Jejunum (tissue), 1 donor: ENCODE measurements around a stretch of chr11.

GRCh38 chr11:9662137-9662704 lies 1.7 kb upstream of the SWAP70 start:
- PRO-cap = no peak

DNA sequence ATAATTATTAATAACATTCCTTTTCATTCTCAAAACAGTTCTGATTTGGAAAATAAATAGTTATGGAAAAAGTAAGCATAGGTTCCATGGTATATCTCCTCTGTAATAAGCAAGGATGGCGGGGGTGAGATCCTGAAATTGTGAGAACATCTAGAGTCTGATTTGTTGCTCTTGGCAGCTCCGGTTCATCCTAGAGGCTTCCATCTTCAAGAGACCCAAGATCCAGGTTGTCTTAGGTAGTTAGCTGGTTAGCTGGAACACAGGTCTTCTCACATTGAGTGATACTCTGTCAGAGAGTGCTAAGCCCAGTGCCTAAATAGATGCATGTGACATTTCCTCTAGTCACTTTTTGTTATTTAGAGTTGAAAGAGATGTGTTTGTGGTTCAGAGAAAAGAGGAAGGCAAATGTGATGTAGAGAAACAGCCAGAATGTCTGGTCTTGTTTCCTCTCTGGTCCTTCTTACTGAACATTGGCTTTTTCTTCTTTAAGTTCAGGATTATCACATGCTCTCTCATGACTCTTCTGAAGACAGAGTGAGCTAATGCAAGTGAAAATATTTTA lies 75.2 kb downstream of the SWAP70 start:
- PRO-cap = no peak

DNA sequence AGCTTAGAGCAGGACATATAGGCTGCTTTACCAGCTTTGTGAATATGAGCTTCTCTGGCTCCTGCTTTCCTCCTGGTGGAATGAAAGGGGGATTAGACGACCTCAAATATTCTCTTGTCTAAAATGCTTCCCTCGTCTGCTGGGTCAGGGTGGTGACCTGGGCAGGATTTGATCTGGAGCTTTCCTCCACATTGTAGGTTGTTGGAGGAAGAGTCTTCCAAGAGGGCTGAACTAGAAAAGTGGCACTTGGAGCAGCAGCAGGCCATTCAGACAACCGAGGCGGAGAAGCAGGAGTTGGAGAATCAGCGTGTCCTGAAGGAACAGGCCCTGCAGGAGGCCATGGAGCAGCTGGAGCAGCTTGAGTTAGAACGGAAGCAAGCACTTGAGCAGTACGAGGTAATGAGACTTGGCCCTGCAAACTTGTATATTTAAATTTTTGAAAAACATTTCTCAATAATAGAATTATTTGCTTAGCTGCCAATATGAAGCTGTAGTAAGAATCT lies 83.8 kb downstream of the SWAP70 start:
- PRO-cap = no peak

DNA sequence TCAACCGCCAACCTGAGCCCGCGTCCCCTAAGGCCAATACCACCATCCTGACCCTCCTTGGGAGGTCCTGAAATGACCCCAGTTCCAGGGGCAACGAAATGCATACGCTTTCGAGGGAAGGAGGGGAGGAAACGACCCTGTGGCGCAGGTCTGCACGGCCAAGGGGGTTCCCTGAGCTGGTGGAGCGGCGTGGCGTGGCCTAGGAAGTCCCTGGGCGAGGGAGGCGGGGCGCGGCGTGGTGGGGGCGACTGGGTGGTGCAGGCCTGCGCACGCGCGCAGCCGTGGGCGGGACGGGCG lies 94.0 kb downstream of the SWAP70 start:
- PRO-cap = bidirectional peak, plus-strand start outside the sequence, minus-strand start at position 196 of the sequence

- PRO-cap = no peak
These were observed 195.0 kb downstream of the SWAP70 start for GRCh38 chr11:9858896-9859343.

DNA sequence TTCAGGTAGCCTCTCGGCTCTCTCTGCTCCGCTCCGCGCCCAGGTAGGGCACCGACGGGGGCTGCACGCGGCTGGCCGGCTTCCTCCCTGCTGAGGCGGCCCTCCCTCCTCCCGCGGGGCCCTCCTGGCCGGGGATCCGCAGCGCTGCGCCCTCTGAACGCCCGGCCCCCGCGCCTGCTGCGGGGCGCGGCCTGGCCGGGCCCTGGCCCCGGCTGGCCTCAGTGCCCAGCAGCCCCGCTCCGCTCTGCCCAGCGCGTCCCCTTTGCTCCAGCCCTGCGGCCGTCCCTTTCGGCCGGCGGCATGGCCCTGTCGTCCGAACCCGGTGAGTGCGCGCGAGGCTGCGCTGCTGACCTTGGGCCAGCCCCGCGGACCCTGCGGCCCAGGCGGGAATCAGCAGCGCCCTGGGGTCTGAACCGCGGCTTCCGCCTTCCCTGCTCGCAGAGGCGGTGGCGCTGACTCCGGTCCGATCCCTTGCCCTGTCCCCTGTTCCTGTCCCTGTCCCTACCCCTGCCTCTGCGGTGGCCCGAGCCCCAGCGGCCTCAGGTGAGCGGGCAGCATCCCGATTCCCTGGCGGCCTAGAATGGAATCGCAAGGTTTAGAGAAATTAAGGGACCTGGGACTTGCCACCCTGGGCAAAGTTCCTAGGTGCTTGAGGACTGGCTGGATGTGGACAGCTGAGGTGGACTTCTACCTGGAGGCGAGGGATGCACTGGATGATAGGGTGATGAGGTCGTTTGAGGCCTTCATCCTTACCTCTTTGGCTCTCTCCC lies 4.2 kb upstream of the AMPD3 start:
- PRO-cap = unidirectional peak, minus-strand start at position 485 of the sequence

GRCh38 chr11:10527223-10527904 lies 13.6 kb downstream of the RNF141 start:
- PRO-cap = no peak

GRCh38 chr11:10558813-10559518 lies 9.5 kb downstream of the LYVE1 start:
- PRO-cap = no peak

GRCh38 chr11:10566570-10567200 lies 1.8 kb downstream of the LYVE1 start:
- PRO-cap = no peak

- PRO-cap = no peak
These were observed 35.5 kb downstream of the IRAG1 start for GRCh38 chr11:10657971-10658485.

- PRO-cap = no peak
These were observed 24.4 kb downstream of the IRAG1 start for GRCh38 chr11:10669096-10669644.

DNA sequence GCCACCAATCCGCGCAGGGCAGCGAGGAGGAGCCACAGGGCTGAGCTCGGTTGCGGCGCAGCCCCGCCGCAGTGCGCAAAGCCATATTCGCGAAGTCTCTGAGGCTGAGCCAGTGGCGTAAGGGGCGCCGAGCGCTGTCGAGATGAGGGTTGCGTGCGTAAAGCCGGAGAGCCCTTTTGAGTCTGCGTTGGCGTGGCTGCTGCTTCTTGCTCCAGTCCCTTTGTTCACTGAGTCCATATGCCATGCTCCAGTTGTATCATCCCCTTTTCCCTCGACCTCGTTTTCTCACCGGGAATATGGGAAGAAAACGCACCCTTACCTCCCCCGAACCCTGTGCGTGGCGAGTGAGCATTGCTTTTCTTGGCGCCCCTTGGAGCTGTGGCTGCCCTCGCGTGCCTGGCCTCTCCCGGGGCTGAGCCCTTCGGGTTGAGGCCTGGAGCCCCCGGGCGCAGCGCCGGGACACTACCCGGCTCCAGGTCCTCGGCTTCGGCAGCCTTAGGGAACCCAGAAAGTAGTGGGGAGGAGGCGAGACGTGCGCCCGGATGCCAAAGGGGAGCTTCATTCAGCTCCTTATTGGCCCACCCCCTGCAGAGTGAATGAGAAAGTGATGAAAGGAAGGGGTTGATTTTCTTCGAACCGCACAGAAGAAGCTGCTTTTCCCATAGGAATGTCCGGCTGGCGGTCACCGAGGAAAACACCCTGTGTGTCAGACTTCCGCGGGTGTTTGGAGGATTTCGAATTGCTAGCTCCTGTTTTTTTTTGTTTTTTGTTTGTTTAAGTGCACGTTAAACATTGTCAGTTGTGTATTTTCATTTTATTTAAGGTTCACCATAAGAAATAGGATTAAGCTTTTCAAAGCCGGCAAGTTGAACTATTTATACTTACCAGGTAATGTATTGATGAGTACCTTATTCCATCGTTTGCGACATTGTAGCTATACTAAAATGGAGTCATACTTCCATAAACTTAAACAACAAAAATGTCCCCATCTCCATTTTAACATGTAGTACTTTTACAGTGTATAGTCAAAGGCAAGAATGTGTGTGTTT lies 632 bp upstream of the EIF4G2 start:
- PRO-cap = bidirectional peak, plus-strand start at position 112 of the sequence, minus-strand start outside the sequence

DNA sequence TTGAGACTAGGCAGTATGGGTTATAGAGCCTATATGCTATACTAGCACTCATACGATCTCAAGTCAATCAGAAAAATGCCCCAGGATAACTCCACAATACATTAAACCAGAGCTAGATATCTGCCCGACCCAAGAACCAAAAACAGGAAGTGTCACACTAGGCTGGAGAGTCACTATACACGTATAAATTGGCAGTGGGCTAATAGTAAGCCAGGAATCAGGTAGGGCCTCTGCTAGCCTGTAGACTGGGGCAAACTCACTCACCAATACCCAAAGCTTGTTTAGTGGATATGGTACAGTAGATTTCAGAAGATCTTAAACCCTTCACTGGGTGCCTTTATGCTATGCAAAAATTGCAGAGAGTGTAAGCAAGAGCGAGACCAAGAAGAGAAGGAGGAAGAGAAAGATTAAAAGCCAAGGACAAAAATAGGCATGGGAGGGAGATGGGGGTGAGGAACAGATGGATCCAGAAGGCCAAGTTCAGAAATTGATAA lies 16.2 kb upstream of the EIF4G2 start:
- PRO-cap = no peak

GRCh38 chr11:10842791-10843115 lies 15.1 kb downstream of the ZBED5 start:
- PRO-cap = unidirectional peak, minus-strand start at chr11:10843031

- PRO-cap = no peak
These were observed 74.2 kb upstream of the ZBED5 start for GRCh38 chr11:10932050-10932556.

- PRO-cap = no peak
These were observed 76.3 kb upstream of the ZBED5 start for GRCh38 chr11:10933800-10934847.

DNA sequence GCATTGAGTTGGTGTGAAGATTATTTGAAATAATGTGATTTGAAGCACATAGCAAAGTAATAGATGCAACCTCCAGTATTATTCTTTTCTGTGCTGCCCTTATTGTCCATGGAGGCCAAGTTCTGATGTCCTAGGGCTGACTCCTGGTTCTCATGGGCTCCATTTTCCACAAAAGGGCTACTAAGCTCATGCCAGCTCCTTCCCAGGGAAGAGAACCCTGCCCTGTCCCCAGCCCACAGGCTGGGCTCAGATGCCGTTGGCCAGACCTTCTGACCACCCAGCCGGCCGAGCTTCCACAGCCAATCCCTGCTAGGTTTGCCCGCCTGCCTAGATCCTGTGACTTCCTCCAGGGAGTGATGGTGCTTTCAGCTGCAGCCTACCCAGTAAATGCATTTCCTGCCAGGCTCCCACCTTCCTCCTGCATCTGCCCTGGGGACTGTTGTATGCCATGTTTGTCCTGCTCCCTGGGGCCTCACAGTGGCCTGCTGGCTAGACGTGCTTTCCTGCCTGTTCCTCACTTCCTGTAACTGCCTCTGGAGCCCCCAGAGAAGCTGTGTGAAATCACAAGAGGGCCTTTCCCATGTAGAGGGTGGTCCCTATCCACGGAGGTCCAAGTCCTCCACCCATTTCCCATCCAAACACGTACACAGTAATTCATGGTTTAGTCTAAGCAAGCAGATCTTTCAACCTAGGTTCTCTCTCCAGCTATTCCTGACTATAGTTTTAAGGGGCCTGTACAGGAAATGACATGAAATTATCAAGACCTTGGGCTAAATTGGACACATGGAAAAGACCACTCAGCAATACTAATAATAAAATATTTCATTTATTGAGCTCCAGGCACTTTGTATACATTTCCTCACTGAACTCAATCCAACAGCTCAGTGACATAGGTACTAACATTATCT lies 86.2 kb downstream of the GALNT18 start:
- PRO-cap = no peak

DNA sequence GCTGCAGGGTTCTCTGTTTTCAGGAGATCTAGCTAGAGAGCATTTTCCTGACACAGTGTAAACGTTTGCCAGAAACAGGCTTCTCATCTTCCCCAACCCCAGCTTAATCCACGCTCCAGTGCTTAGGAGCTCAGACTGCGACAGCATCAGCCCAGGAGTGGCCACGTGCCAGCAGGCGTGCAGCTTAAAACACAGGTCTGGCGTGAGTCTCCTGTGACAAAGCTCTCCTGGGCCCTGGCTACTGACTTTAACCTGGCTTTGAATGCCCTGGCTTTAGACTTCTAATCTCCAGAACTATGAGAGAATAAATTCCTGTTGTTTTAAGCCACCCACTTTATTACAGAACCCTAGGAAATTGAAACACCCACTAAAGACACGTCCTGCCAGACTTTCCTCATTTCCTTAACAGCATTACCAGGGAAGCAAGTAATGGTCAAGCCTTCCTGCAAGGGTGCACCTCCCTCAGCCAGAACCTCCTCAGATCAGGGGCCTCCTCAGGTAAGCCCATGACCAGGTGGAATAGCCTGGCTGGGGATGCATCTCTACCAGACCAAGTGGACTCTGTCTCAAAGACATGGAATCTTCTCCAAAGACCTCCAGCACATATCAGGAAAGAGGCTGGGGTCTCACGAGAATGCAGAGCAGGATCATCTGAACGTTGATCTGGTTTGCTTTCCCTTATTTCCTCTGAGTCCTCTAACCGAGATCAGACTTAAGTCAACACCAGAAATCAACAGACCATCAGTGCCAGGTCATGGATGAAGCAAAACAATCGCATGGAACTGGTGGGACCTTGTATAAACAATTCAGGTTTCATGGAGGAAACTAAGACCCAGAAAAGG lies 66.3 kb downstream of the GALNT18 start:
- PRO-cap = no peak

- PRO-cap = no peak
These were observed 44.6 kb downstream of the GALNT18 start for GRCh38 chr11:11577241-11577645.

GRCh38 chr11:11622681-11623226 lies 949 bp upstream of the GALNT18 start:
- PRO-cap = no peak